Spleen (tissue), 7 donors: ENCODE measurements around the genes PPP1R10 and NRM.

DNA sequence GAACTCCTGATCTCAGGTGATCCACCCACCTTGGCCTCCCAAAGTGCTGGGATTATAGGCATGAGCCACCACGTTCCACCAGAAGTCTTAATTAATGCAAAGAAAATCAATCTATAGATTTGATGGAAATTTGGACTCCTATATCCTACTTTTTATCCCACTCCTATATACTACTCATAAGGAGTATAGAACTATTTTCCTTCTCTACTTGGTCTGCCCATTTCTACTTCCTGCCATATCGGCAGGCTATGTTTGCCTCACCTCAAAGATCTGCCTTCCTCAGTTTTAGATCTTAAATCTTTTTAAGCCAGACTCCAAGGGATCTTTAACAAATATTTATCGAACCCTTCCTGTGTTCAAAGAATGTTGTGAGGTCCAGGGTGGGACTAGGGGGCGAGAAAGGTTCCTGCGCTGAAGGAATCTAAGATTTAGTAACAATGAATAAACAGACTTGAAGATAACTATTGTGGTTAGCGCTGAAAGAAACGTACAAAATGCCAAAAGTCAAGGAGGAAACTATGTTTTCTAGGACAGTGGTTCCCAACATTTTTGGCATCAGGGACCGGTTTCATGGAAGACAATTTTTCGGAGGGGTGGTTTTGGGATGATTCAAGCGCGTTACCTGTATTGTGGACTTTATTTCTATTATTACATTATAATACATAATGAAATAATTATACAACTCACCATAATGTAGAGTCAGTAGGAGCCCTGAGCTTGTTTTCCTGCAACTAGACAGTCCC is 6.1 kb downstream of the HLA-E start:
- PRO-cap, 4 experiments: peak in 2 of 4 experiments; most common plus-strand start position 200 of the sequence (in 2)
- RAMPAGE, long total RNA, 4 experiments: no peak in any of the 4 experiments

- PRO-cap, 4 experiments: no peak in any of the 4 experiments
- RAMPAGE, long total RNA, 4 experiments: no peak in any of the 4 experiments
Observed at GRCh38 chr6:30548020-30549253, 7.9 kb downstream of the GNL1 start.

DNA sequence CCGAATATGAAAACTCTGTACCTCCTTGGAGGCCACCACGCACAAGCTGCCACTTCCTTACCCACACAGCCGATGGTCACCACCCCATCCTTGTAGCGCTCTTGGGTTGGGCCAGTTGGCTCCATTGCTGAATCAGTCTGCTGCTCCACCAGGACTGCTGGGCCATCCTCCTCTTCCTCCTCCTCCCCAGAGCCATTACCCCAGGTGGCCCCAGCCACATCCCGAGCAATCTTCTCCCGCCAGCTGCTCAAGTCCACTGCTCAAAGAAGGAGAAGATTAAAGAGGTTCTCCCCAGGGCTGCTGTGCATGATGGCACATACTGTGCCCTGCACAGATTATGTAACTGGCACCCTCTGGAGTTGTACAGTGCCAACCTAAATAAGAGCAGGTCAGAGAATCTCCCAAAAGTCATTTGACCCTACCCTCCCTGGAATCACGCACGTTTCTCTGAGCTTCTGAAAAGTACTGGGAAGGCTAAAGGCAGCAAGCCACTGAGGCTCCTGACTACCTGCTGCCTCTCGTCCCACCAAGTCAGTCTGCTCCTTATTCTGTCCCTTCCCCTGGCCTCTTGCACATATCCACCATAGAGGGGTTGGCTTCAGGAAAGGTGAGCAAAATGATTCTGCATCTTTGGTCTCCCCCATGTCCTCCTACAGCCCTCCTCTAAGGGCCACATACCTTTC is 3.7 kb downstream of the GNL1 start:
- PRO-cap, 4 experiments: no peak in any of the 4 experiments
- RAMPAGE, long total RNA, 4 experiments: no peak in any of the 4 experiments

- PRO-cap, 4 experiments: peak in 3 of 4 experiments; most common plus-strand start chr6:30555745 (in 2); most common minus-strand start chr6:30555688 (in 2)
- RAMPAGE, long total RNA, 4 experiments: no peak in any of the 4 experiments
Observed at GRCh38 chr6:30555531-30555773, 837 bp downstream of the GNL1 start.

GRCh38 chr6:30613849-30614273 is 3.2 kb downstream of the PPP1R10 start:
- PRO-cap, 4 experiments: no peak in any of the 4 experiments
- RAMPAGE, long total RNA, 4 experiments: no peak in any of the 4 experiments

GRCh38 chr6:30617080-30617363 is at the start of gene PPP1R10:
Gene PPP1R10 (minus strand): TSS chr6:30617243.
- PRO-cap, 4 experiments: peak in 4 of 4 experiments; most common minus-strand start chr6:30617243 (in 4)
- RAMPAGE, long total RNA, 4 experiments: start-site peak on the minus strand in 2 of 4 experiments, at chr6:30617241-30617246 at its widest, 861 to 1,266 reads per replicate

DNA sequence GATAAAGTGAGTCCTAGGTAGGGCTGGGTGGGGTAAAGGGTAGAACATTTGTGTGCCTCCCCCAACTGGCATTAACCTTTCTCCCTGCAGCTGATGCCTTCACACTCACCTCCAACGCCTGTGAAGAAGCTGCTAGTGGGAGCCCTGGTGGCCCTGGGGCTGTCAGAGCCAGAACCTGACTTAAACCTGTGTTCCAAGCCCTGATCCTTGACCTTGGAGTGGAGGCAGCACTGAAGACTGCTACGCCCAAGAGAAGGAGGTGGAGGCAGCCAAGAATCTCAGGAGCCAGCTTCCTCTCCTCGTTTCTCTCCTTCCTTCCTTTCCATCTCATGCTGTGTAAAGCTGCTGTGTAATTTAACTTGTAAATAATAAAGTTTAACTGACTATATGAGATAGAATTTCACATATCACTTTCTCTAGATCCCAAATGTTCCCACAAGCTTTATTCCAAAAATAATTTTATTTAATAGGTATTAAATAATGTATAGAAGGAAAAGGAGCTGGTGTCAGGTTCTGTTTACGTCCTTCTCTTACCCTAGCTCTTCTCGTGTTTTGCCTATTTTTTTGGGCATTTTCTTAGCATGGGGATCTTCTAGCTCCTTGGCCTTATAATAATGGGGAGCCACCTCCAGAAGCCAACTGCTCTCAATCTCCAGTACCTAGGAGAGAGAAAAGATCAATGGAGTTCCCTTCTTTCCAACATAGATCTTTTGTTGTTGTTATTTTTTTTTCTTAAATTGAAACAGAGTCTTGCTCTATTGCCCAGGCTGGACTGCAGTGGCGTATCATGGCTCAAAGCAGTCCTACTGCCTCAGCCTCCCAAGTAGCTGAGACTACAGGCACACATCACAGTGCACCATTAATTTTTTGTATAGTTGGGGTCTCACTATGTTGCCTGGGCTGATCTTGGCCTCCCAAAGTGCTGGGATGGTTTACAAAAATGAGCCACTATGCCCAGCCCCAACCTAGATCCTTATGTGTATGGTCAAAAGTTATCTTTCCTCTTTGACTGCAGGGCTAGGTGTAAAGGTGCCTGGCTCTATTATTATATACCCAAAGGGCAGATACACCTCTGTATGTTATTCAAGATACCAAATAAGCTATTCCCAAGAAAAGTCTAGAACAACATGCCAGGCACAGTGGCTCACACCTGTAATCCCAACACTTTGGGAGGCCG is 6.2 kb downstream of the C6orf136 start:
- PRO-cap, 4 experiments: no peak in any of the 4 experiments
- RAMPAGE, long total RNA, 4 experiments: no peak in any of the 4 experiments

- PRO-cap, 4 experiments: peak in 1 of 4 experiments; most common plus-strand start chr6:30683589 (in 1); most common minus-strand start chr6:30683499 (in 1)
- RAMPAGE, long total RNA, 4 experiments: no peak in any of the 4 experiments
Observed at GRCh38 chr6:30683384-30683832, 3.0 kb downstream of the PPP1R18 start.

DNA sequence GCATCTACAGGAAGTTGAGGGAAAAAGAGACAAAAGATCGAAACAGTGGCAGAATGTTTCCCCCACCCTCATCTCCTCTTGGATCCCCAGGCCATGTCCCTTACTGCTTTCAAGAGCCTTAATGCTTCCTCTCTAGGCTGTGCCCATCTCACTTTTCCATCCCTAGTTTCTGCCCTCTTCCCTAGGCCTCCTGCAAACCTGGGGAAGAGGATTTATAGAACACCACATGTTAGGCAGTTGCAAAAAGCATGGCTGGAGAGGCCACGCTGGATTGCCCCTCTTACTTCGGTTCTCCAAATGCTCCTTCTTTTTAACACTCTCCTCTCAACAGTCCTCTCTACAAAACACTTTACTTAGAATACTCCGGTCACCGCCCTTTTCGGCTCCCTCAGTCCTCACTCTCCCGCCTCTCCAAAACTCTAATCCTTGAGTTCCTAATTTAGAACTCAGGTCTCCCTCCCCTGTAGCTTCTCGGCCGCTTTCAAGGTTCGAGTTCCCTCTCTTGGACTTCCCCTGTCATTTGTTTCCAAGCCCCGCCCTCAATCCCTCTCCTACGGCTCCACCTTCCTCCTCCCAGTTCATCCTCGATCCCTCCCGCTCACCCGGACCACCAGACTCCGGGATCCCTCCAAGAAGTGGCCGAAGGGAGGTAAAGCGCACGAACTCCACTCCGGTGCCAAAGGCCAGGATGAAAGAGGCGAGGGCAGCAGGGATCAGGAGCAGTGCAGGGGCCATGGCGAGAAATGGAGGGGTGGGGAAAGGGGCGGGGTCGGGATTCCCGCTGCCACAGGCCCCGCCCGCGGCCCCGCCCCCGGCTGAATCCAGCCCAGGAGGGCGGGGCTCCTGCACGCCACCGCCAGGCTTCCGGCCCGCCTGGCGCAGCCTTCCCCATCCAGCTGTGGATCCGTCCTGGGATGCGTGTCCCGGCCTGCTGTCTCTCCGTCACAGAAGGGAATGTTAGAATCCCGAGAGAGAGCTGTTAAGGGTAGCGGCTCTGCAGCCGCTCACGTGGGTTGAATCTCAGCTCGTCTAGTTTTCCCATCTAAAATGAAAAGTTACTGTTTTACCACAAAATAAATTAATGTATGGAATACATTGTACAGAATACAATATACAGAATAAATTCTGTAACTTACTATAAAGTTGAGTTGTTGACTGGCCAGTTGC is at the start of gene NRM:
Gene NRM, minus strand, starts transcription at position 745 of the 1,167 bp plus-strand sequence.
- PRO-cap, 4 experiments: peak in 4 of 4 experiments; most common plus-strand start position 891 of the sequence (in 3); most common minus-strand start position 744 of the sequence (in 4)
- RAMPAGE, long total RNA, 4 experiments: start-site peak on the minus strand in 4 of 4 experiments, centred at positions 725 to 741 of the sequence, 51 to 69 reads per replicate

- PRO-cap, 4 experiments: no peak in any of the 4 experiments
- RAMPAGE, long total RNA, 4 experiments: start-site peak on the minus strand in 1 of 4 experiments, at chr6:30704646-30704816 at its widest, 6 to 9 reads per replicate
Observed at GRCh38 chr6:30704298-30705193, 12.5 kb downstream of the MDC1 start.

DNA sequence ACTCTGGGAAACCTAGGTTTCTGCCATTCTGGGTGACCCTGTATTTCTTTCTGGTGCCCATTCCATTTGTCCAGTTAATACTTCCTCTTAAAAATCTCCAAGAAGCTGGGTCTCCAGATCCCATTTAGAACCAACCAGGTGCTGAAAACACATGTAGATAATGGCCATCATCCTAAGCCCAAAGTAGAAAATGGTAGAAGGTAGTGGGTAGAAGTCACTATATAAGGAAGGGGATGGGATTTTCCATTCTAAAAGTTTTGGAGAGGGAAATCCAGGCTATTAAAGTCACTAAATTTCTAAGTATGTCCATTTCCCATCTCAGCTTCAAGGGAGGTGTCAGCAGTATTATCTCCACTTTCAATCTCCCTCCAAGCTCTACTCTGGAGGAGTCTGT is 4.4 kb downstream of the TUBB start:
- PRO-cap, 4 experiments: no peak in any of the 4 experiments
- RAMPAGE, long total RNA, 4 experiments: no peak in any of the 4 experiments

DNA sequence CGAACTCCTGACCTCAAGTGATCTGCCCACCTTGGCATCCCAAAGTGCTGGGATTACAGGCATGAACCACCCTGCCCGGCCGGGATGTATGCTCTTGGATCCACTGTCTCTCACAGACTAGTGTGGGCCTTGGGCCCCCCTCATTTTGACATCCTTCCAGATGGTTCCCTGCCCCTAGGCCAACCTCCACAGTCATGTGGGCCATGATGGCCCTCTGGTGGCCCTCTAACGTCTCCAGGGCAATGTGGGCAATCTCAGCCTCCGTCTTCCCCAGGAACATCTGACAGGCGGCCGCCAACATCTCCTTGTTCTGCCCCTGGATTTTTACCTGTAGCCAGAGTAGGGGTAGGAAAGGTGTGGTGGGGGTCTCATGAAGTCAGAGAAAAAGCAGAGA is 1.5 kb downstream of the FLOT1 start:
- PRO-cap, 4 experiments: no peak in any of the 4 experiments
- RAMPAGE, long total RNA, 4 experiments: no peak in any of the 4 experiments

- PRO-cap, 4 experiments: no peak in any of the 4 experiments
- RAMPAGE, long total RNA, 4 experiments: no peak in any of the 4 experiments
Observed at GRCh38 chr6:30809325-30809662, 64.9 kb upstream of the IER3 start.

DNA sequence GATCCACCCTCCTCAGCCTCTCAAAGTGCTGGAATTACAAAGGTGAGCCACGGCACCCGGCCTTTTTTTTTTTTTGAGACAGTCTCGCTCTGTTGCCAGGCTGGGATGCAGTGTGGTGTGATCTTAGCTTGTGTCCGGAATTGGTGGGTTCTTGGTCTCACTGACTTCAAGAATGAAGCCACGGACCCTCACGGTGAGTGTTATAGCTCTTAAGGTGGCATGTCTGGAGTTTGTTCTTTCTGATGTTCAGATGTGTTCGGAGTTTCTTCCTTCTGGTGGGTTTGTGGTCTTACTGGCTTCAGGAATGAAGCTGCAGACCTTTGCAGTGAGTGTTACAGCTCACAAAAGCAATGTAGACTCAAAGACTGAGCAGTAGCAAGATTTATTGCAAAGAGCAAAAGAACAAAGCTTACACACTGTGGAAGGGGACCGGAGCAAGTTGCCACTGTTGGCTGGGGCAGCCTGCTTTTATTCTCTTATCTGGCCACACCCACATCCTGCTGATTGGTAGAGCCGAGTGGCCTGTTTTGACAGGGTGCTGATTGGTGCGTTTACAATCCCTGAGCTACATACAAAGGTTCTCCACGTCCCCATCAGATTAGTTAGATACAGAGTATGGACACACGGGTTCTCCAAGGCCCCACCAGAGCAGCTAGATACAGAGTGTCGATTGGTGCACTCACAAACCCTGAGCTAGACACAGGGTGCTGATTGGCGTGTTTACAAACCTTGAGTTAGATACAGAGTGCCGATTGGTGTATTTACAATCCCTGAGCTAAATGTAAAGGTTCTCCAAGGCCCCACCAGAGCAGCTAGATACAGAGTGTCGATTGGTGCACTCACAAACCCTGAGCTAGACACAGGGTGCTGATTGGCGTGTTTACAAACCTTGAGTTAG is 69.0 kb upstream of the DDR1 start:
- PRO-cap, 4 experiments: no peak in any of the 4 experiments
- RAMPAGE, long total RNA, 4 experiments: start-site peak on the minus strand in 1 of 4 experiments, centred at position 530 of the sequence, 14 reads per replicate

GRCh38 chr6:30843048-30843644 is 41.2 kb upstream of the DDR1 start:
- PRO-cap, 4 experiments: peak in 3 of 4 experiments; most common plus-strand start chr6:30843482 (in 3)
- RAMPAGE, long total RNA, 4 experiments: no peak in any of the 4 experiments

DNA sequence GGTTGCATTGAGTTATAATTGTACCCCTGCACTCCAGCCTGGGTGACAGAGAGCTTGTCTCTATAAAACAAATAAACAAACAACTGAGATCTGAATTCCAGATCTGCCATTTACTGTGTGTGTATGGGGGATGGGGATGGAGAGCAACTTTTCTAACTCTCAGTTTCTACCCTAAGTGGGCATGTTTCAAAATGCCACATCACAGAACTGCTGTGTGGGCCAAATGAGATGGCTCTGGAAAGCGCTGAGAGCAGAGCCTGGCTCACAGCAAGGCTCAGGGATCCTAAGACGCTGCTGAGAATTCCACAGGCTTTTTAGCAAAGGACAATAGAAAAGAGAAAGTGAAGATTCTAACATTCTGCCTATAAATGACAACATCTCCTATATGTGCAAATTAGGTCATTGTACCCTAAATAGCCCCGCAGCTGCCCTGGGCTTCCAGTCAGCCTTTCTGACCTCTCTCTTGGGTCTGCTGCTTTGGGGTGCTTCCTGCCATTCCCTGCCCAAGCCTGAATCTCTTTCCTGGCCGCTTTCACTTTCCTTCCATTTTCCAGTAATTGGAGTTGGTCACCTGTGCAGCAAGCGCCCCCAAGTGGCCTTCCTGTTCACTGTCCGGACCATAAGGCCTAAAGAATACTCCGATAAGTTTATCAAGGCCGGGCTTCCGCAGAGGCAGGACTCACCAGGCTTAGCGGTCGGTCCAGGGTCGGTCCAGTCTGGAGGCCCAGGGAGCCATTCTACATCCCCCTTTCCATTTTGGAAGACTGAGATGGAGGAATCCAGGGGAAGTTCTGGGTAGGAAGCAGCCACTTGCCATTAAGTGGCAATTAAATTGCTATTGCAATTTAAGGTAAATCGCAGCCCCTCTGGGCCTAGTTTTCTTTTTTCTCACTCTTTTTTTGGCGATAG is 6.8 kb upstream of the DDR1 start:
- PRO-cap, 4 experiments: peak in 3 of 4 experiments; most common plus-strand start position 650 of the sequence (in 2); most common minus-strand start position 555 of the sequence (in 2)
- RAMPAGE, long total RNA, 4 experiments: no peak in any of the 4 experiments

DNA sequence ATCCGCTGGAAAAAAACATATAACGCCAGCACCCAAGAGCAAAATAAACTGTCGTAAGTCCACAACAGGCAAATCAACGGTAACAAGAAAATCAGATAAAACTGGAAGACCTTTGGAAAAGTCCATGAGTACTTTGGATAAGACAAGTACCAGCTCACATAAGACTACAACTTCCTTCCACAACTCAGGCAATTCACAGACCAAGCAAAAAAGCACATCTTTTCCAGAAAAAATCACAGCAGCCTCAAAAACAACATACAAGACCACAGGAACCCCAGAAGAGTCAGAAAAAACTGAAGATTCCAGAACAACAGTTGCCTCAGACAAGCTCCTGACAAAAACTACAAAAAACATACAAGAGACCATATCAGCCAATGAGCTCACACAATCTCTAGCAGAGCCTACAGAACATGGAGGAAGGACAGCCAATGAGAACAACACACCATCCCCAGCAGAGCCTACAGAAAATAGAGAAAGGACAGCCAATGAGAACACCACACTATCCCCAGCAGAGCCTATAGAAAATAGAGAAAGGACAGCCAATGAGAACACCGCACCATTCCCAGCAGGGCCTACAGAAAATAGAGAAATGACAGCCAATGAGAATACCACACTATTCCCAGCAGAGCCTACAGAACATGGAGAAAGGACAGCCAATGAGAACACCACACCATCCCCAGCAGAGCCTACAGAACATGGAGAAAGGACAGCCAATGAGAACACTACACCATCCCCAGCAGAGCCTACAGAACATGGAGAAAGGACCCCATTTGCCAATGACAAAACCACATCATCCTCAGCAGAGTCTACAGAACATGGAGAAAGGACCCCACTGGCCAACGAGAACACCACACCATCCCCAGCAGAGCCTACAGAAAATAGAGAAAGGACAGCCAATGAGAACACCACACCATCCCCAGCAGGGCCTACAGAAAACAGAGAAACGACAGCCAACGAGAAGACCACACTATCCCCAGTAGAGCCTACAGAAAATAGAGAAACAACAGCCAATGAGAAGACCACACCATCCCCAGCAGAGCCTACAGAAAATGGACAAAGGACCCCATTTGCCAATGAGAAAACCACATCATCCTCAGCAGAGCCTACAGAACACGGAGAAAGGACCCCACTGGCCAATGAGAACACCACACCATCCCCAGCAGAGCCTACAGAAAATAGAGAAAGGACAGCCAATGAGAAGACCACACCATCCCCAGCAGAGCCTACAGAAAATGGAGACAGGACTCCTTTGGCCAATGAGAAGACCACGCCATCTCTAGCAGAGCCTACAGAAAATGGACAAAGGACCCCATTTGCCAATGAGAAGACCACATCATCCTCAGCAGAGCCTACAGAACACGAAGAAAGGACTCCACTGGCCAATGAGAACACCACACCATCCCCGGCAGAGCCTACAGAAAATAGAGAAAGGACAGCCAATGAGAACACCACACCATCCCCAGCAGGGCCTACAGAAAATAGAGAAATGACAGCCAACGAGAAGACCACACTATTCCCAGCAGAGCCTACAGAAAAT is 8.7 kb downstream of the MUCL3 start:
- PRO-cap, 4 experiments: no peak in any of the 4 experiments
- RAMPAGE, long total RNA, 4 experiments: no peak in any of the 4 experiments

DNA sequence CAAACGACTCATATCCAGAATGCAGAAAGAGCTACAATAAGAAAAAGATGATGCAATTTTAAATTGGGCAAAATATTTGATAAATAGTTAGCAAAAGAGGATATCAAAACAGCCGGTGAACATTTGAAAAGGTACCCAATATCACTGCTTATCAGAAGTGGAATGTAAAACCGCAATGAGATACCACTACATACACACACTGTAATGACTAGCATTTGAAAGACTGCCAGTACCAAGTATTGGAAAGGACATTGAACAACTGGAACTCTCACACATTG is 25.7 kb downstream of the MUC22 start:
- PRO-cap, 4 experiments: no peak in any of the 4 experiments
- RAMPAGE, long total RNA, 4 experiments: no peak in any of the 4 experiments

- PRO-cap, 4 experiments: no peak in any of the 4 experiments
- RAMPAGE, long total RNA, 4 experiments: no peak in any of the 4 experiments
Observed at GRCh38 chr6:31042920-31043172, 32.6 kb downstream of the MUC22 start.

DNA sequence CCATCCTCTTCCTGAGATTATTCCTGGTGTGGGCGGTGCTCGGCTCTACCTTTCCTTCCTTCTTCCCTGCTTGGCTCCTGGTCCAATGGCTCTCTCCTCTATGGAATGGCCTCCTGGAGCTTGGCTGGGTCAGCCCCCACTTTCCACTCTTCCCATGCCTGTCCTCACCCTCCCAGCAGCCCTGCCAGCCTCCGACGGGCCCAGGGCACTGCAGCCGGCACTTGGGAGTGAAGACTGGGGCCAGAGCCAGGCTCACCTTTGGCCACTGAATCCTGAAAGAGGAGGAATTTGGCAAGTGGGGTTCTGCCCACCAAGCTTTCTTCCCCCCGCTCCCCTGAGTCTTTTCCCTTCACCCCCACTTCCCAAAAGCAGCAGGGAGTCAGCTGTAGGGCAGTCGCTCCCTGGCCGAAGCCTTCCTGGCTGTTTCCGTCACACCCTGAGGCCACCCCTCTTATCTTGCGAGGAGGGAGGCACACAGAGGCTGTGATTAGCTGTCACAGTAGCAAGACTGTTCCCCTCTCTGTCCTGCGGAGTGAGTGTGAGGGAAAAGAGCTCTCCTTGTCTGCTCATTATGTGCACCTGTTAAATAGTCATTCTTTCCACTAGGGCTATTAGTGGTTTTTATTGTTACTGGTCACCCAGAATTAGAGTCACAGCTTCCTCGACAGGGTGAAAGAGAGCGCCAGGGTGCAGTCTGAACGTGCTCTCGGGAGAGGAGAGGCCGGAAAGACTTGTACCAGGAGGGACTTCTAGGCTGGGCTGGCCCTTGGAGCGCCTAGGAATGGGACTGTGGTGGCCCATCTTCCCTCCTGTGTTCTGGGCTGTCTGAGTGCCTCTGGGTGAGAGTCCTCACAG is 6.4 kb upstream of the CDSN start:
- PRO-cap, 4 experiments: no peak in any of the 4 experiments
- RAMPAGE, long total RNA, 4 experiments: no peak in any of the 4 experiments